Sciatic nerve (tissue), 1 donor: ENCODE measurements around a stretch of chr12.

- PRO-cap = no peak
Observed at GRCh38 chr12:124747075-124747778, 116.4 kb downstream of the SCARB1 start.

- PRO-cap = no peak
Observed at GRCh38 chr12:124773845-124774552, 89.7 kb downstream of the SCARB1 start.

DNA sequence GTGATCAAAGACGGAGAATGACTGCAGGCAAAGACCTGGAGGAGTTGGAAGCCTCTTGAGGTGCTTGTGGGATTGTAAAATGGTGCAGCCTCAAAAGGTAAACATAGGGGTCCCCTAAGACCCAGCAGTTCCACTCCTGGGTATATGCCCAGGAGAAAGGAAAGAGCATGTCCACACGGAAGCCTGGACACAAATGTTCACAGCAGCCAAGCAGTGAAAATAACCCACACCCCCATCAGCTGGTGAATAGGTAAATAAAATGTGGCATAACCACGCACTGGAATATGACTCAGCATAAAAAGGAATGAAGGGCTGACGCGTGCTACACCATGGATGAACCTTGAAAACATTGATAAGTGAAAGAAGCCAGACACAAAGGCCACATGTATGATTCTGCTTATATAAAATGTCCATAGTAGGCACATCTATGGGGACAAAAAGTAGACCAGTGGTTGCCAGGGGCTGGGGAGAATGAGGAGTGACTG, 3.7 kb upstream of the SCARB1 start:
- PRO-cap = no peak

- PRO-cap = no peak
Observed at GRCh38 chr12:124909964-124910459, 4.4 kb downstream of the UBC start.

- PRO-cap = no peak
Observed at GRCh38 chr12:124911653-124912104, 2.8 kb downstream of the UBC start.

DNA sequence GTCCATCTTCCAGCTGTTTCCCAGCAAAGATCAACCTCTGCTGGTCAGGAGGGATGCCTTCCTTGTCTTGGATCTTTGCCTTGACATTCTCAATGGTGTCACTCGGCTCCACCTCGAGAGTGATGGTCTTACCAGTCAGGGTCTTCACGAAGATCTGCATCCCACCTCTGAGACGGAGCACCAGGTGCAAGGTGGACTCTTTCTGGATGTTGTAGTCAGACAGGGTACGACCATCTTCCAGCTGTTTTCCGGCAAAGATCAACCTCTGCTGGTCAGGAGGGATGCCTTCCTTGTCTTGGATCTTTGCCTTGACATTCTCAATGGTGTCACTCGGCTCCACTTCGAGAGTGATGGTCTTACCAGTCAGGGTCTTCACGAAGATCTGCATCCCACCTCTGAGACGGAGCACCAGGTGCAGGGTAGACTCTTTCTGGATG, 2.0 kb downstream of the UBC start:
- PRO-cap = no peak

DNA sequence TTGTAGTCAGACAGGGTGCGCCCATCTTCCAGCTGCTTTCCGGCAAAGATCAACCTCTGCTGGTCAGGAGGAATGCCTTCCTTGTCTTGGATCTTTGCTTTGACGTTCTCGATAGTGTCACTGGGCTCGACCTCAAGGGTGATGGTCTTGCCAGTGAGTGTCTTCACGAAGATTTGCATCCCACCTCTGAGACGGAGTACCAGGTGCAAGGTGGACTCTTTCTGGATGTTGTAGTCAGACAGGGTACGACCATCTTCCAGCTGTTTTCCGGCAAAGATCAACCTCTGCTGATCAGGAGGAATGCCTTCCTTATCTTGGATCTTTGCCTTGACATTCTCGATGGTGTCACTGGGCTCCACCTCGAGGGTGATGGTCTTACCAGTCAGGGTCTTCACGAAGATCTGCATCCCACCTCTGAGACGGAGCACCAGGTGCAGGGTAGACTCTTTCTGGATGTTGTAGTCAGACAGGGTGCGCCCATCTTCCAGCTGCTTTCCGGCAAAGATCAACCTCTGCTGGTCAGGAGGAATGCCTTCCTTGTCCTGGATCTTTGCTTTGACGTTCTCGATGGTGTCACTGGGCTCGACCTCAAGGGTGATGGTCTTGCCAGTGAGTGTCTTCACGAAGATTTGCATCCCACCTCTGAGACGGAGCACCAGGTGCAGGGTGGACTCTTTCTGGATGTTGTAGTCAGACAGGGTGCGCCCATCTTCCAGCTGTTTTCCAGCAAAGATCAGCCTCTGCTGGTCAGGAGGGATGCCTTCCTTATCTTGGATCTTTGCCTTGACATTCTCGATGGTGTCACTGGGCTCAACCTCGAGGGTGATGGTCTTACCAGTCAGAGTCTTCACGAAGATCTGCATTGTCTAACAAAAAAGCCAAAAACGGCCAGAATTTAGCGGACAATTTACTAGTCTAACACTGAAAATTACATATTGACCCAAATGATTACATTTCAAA, 1.3 kb downstream of the UBC start:
- PRO-cap = no peak

- PRO-cap = bidirectional peak, plus-strand start at chr12:124928655, minus-strand start at chr12:124928389
Observed at GRCh38 chr12:124928098-124928999, 13.9 kb upstream of the UBC start.

GRCh38 chr12:124992824-124993274, 596 bp upstream of the BRI3BP start:
- PRO-cap = no peak

DNA sequence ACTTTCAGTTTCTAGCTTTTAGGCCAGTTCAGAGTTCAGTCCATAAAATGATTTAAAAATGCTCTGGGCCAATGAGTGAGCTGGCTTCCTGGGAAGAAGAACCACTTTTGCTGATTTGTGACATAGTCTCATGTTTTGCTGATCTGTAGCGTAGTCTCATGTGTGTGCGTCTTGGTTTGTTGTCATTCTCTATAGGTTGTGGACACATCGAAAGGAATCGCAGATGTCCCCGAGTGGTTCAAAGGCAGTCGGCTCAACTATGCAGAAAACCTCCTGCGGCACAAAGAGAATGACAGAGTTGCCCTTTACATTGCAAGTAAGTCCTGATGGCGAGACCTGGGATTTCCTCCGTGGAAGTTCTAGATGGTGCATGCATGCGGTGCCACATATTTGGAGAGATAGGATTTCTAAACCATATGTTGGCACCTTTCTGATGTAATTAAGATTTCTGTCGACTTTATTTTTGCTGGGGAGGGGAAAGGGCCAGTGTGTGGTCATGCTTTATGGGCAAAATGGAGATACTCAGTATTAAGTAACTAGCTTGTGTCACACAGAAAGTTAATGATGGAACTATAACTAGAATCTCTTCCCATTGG, 11.2 kb downstream of the AACS start:
- PRO-cap = no peak

DNA sequence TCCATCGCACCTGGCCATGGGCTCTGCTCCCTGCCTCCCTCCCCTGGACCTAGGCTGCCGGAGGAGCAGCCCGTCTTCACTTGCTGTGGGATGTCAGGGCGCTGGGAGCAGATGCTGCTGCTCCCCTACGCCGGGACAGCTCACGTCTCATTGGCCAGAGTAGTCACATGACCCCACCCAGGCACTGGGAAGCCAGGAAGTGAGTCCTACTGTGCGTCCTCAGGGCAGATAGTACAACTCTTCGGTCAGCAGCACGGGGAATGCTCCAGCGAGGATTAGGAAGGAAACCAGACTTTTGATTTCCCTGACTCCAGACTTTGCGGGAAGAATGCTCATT, 94.3 kb downstream of the TMEM132B start:
- PRO-cap = no peak

GRCh38 chr12:125456191-125456664, 270.0 kb downstream of the TMEM132B start:
- PRO-cap = no peak

DNA sequence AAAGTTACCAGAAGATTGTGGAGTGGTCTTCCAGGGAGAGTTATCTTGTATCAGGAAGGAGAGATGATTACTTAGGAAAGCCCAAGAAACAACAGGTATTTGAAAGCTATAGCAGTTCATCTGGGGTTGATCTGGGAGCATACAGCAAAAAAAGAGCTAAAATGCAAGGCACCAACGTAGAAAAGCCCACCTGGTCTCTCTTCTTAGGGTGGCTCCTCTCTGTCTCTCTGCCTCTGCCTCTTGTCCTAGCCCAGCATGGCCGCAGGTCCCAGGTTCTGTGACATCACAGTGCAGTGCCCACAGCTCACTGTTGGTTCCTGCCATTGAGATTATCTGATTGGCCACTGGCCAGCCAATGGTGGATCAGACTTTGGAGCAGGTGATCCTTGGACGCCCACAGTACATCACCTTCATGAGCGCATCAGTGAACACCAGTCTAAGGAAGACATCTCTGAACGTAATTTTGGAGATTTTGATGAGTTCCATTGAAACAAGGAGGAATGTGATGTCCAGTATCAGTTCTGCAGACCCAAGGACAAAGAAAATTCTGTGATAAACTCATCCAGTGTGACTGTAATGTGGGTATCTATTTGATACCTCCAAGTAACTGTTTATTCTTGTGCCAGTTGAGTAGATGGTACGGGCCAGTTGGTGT, 979.8 kb downstream of the TMEM132B start:
- PRO-cap = no peak

DNA sequence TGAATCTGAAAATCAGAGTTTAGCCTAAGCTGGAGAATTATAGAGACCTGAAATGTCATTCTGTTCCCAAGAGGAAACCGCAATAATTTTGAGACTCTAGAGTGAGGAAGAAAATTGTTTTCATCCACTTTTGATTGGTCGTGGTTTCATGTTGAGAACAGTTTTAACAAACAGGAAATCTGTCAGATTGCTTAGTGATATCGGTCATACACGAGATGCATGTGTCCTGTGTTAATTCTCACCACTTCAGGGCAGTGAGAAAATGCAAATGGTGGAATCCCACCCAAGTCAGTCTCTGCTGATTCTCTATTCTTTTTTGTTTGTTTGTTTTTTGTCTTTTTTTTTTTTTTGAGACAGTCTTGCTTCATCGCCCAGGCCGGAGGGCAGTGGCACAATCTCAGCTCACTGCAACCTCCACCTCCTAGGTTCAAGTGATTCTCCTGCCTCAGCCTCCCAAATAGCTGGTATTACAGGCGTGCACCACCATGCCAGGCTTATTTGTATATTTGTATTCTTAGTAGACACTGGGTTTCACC, 1498.4 kb upstream of the TMEM132C start:
- PRO-cap = no peak

DNA sequence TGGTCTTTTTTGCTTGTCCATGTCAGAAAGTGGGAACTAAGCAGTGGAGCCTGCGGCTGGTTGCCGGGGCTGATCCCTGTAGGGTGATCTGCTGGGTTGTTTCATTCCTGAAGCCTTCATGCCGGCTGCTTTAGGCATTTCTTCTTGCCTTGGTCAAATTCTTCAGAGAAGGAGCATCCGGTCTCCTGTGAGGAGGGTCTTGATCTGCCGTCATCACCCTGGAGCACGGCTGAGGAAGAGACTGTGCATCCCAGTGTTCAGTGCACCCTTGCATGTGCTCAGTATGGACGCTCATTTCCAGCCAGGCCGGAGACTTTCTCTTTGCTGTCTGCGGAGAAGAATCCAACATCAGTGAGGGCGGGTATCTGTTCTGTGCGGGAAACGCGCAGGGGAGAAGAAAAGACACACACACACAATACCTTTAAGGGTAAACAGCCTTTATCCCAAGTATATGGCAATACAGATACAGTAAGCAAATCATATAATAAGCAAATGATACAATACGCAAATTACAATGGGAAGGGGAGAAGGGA, 1367.0 kb upstream of the TMEM132C start:
- PRO-cap = no peak

GRCh38 chr12:126907848-126908534, 1359.0 kb upstream of the TMEM132C start:
- PRO-cap = no peak

- PRO-cap = no peak
Observed at GRCh38 chr12:127083212-127083751, 1183.7 kb upstream of the TMEM132C start.

DNA sequence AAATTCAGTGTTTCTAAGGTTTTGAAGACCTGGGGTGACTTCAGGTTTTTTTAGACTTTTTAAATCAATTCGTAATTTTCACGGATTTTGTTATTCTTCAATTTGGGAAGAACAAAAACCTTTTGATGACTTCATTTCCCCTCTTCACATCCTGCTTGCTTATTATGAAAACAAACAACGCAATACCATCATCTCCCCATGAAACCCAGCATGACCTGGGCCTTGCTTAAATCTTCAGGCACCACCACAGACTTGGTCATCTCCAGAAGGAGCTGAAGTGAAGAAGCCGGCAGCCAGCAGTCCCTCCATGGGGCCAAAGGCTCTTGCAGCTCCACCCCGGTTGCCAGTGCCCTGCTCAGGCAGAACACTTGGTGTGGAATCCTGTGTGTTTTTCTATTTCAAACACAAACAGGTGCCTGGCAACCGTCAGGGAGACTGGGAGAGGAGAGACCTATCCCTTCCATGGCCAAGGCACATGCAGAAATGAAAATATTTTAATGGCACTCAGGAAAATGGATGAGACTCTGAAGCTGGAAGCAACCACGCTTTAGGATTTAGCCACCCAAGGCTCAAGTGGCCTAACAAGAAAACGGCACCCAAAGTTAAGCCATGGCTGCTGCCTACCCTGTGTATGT, 982.9 kb upstream of the TMEM132C start:
- PRO-cap = no peak

DNA sequence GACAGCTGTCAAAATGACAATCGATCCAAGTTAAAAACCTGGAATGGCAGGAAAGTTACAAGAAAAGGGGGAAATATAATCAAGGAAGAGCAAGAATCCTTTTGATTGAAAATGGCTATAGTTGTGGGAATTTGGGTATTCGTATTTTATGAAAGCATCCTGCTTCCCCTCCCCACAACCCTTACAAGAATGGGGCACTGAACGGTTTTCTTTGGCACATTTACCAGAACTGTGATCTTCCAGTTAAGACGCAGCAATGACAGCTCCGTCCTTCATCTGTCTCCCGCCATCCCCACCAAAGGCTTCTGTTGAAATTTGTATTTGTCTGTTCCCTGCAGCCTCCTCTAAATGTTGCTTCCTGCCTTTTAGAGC, 738.6 kb upstream of the TMEM132C start:
- PRO-cap = no peak

DNA sequence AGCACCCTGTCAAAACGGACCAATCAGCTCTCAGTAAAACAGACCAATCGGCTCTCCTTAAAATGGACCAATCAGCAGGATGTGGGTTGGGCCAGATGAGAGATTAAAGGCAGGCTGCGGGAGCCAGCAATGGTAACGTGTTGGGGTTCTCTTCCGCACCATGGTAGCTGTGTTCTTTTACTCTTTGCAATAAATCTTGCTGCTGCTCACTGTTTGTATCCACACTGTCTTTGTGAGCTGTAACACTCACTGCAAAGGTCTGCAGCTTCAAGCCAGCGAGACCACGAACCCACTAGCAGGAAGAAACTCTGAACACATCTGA, 282.9 kb upstream of the TMEM132C start:
- PRO-cap = no peak